Measurements from ENCODE around the genes ARHGEF1, ERFL and ZNF574.

DNA sequence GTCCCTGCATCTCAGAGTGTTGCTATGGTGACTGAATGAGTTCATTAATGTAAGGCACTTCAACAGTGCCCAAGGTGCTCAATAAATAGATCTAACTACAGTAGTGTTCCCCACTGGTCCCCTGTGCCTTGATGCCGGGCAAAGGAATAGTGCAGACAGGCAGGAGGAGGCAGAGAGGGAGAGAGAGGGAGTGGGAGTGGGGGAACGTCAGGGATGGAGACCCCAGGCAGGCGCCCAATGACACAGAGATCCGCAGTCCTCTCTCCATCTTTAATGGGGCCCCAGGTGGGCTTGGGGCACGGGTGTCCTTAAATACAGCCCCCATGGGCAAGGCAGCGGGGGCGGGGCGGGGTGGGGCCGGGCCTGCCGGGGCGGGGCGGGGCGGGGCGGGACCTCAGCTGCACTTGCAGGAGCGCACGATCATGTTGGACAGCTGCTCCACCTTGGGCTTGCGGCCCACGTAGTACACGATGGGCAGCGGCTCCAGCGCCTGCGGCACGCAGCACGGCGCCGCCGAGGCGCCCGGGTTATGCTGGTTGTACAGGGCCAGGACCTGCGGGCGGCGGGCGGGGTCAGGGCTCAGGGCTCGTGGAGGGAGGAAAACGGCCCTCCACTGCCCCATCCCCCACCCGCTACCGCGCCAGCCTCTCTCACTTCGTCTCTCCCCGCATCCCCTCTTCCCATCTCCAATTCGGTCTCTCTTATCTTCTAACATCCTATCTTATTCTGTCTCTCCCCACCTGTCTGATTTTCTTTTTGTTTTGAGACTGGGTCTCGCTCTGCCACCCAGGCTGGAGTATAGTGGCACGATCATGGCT lies 20.9 kb downstream of the CCDC97 start:
- PRO-cap, 8 experiments: peak in 2 of 8 experiments; most common minus-strand start position 652 of the sequence (in 1)

DNA sequence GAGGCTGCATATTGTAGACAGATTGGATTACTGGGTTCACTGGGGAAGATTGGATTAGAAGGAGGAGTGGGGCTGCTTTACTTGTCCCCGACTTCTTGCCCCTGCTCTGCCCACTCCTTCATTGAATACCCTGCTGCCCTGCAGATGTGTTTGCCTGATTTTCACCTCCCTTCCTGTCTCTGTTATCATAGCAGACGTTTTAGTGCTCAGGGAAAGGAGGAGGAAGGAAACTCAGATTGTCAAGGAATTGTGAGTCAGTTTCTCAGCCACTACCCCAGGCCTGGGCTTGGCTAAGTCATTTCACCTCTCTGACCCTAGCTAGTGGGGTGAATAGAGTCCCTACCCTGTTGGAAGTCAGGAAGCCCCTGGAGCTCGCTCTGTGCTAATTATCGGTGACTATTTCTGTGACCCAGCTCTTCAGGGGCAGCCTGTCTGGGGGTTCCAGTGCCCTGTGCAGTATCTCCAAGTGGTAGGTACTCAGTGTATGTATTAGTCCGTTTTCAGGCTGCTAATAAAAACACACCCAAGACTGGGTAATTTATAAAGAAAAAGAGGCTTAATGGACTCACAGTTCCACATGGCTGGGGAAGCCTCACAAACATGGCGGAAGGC lies 3.9 kb downstream of the BCKDHA start:
- PRO-cap, 8 experiments: no peak in any of the 8 experiments

GRCh38 chr19:41499611-41500349 lies 56.8 kb downstream of the ERICH4 start:
- PRO-cap, 8 experiments: no peak in any of the 8 experiments

- PRO-cap, 8 experiments: no peak in any of the 8 experiments
These were observed 58.8 kb downstream of the ERICH4 start for GRCh38 chr19:41501810-41502043.

- PRO-cap, 8 experiments: peak in 2 of 8 experiments; most common plus-strand start chr19:41531115 (in 1); most common minus-strand start chr19:41530878 (in 1)
These were observed 45.1 kb upstream of the CEACAM21 start for GRCh38 chr19:41530682-41531416.

- PRO-cap, 8 experiments: no peak in any of the 8 experiments
These were observed 40.8 kb upstream of the CEACAM21 start for GRCh38 chr19:41534846-41535816.

DNA sequence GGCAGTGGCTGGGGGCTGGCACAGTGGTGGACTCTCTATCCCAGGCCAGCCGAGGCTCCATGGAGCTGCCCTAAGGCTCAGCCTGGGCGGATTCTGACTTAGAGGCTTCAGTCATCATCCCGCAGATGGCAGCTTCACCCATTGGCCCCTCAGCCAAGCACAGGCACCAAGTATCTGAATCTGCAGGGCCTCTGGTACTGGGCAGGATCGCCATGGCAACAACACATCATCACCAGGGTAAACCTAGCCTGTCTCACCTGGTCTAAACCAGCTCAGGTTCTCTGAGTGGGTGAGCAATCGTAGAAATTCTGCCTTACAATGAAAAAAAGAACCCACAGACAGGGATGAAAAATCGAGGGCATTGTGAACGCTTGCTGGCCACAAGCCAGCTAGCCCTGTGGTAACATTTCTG lies 12.1 kb upstream of the CEACAM21 start:
- PRO-cap, 8 experiments: peak in 2 of 8 experiments; most common plus-strand start position 179 of the sequence (in 1); most common minus-strand start position 61 of the sequence (in 1)

DNA sequence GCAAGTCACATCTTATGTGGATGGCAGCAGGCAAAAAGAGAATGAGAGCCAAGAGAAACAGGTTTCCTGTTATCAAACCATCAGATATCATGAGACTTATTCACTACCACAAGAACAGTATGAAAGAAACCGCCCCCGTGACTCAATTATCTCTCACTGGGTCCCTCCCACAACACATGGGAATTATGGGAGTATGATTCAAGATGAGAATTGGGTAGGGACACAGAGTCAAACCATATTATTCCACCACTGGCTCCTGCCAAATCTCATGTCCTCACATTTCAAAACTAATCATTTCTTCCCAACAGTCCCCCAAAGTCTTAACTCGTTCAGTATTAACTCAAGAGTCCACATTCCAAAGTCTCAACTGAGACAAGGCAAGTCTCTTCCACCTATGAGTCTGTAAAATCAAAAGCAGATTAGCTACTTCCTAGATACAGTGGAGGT lies 24.8 kb downstream of the CEACAM7 start:
- PRO-cap, 8 experiments: no peak in any of the 8 experiments

DNA sequence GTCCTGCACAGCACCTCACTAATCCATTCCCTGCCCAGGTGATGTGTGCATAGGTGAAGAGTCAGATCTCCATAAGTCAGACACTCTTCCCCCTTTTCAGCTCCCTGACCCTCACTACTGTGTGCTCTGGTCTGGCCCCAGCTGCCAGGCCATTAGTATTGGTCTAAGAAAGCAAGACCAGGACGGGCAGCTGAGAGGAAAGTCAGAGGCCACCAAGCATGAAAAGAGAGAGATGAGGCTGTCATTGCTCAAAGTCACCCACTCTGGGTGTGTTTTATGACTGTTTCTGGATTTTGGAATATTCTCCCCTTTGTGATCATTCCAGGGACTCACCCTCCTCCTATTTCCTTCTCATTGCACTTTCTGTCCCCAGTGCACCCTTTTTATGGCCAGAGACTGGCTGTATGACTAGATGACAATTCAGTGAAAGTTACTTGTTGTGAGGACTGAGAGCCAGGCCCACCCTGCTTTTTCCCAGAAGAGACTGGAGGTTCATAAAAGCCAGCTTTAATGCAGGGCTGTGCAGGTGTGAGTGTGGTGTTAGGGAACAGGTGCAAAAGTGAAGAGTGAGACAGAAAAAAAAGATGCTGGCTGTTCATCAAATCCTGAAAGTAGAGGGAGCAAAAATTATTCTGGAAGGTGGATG lies 17.4 kb downstream of the CEACAM7 start:
- PRO-cap, 8 experiments: no peak in any of the 8 experiments

GRCh38 chr19:41734163-41735213 lies 20.8 kb upstream of the CEACAM6 start:
- PRO-cap, 8 experiments: no peak in any of the 8 experiments

GRCh38 chr19:41735214-41735718 lies 20.1 kb upstream of the CEACAM6 start:
- PRO-cap, 8 experiments: no peak in any of the 8 experiments

- PRO-cap, 8 experiments: no peak in any of the 8 experiments
These were observed 10.8 kb upstream of the CEACAM3 start for GRCh38 chr19:41785575-41785986.

DNA sequence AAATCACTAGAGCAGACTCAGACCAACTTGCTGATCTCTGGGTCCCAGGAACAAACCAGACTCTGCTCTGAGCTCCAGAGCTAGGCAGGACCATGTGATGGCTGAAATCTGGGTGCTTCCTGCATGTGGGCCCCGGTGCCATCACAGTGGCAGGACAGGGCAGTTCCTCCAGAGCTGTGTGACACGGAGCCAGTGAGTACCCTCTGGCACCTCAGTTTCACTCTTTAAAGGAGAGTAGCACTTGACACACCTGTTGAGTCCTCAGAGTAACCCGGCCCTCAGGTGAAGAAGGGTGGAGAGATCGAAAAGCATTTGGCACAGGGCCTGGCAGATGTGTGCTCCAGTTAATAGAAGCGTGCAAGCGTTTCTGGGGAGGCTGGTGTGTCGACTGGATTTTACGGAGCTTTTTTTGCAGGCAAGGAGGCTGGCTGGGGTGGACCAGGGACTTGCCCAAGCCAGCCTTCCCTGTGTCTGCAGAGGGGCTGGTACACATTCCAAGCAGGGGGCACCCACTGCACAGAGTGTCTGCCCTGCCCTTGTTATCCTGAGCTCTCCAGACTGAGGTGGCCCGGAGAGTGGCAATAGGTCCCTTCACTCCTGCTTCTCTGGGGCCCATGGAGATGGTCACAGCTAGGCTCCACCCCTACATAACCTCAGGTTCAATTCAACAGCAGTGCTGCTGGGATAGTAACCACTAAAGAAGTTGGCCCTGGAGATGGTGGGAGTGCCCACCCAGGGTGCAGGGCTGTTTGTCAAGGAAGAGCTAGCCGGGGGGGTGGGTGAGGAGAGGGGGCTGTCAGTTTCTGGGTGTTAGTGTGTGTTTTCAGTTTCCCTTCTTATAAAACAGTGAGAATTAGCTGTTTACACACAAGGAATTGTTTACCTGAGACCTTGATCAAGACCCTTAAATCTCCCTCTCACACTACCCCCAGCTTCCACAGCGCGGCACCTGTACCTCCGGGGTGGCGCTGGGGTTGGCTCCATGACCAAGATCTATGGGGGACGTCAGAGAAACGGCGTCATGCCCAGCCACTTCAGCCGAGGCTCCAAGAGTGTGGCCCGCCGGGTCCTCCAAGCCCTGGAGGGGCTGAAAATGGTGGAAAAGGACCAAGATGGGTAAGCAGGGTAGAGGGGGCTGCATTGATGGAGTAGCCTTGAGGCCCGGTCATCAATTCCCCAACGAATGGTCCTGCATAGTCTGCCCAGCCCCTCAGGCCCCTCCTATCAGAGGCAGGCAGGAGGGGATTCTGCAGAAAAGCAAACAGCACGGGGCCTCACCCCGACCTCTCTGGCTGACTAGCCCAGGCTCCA lies 8.5 kb downstream of the RPS19 start:
- PRO-cap, 8 experiments: no peak in any of the 8 experiments

- PRO-cap, 8 experiments: peak in 8 of 8 experiments; most common plus-strand start chr19:41883200 (in 5); most common minus-strand start chr19:41883111 (in 5)
These were observed at the start of gene ARHGEF1 for GRCh38 chr19:41882280-41883401. Gene ARHGEF1, plus strand, starts transcription at chr19:41883184.

DNA sequence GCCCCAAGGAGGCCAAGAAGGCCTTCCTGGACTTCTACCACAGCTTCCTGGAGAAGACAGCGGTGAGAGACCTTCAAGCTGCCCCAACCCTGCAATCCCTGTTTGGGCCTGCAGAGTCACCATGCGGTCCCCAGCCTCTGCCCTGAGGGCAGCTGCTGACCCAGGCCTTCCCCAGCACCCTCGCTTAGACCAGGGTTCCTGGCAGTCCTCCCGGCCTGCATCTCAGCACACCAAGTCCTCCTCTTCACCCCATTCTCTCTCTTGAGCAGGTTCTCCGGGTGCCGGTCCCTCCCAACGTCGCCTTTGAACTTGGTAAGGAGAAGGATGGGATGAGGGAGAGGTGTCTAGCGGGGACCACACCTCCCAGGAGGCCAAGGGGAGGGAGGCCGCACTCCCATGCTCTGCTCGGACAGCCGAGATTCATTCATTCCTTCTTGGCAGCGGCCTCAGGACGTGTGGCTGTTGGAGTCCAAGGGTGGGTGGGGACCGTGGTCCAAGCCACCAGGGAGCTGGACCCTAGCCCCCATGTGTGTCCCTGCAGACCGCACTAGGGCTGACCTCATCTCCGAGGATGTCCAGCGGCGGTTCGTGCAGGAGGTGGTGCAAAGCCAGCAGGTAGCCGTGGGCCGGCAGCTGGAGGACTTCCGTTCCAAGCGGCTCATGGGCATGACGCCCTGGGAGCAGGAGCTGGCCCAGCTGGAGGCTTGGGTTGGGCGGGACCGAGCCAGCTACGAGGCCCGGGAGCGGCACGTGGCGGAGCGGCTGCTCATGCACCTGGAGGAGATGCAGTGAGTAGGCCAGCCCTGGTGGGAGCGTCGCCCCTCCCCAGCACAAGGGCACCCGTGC lies 9.3 kb downstream of the ARHGEF1 start:
- PRO-cap, 8 experiments: peak in 5 of 8 experiments; most common plus-strand start position 259 of the sequence (in 2)

- PRO-cap, 8 experiments: peak in 3 of 8 experiments; most common plus-strand start chr19:41928087 (in 3); most common minus-strand start chr19:41928198 (in 1)
These were observed at the start of gene ERFL for GRCh38 chr19:41927699-41928689. Gene ERFL, minus strand, starts transcription at chr19:41928449.

DNA sequence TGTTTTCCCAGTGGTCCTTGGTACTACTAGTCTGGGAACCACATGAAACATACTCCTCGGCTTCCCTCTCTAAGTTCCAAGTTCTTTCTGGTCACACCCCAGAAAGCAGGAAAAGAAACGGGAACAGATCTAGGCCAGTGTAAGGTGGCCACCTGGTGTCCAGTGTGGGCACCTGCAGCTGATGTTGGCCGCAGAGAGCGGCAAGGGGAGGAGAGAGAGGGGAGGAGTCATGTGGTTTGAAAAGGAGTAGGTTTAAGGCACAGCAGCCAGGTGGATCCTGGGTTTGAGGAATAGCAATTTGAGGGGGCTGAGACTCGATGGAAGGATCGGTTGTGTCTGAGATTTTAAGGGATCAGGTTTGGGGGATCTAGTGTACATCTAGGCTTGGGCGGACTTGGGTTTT lies 1.3 kb downstream of the RABAC1 start:
- PRO-cap, 8 experiments: no peak in any of the 8 experiments

GRCh38 chr19:41958193-41959001 lies 724 bp downstream of the RABAC1 start:
- PRO-cap, 8 experiments: peak in 8 of 8 experiments; most common plus-strand start chr19:41958705 (in 4); most common minus-strand start chr19:41958377 (in 1)

DNA sequence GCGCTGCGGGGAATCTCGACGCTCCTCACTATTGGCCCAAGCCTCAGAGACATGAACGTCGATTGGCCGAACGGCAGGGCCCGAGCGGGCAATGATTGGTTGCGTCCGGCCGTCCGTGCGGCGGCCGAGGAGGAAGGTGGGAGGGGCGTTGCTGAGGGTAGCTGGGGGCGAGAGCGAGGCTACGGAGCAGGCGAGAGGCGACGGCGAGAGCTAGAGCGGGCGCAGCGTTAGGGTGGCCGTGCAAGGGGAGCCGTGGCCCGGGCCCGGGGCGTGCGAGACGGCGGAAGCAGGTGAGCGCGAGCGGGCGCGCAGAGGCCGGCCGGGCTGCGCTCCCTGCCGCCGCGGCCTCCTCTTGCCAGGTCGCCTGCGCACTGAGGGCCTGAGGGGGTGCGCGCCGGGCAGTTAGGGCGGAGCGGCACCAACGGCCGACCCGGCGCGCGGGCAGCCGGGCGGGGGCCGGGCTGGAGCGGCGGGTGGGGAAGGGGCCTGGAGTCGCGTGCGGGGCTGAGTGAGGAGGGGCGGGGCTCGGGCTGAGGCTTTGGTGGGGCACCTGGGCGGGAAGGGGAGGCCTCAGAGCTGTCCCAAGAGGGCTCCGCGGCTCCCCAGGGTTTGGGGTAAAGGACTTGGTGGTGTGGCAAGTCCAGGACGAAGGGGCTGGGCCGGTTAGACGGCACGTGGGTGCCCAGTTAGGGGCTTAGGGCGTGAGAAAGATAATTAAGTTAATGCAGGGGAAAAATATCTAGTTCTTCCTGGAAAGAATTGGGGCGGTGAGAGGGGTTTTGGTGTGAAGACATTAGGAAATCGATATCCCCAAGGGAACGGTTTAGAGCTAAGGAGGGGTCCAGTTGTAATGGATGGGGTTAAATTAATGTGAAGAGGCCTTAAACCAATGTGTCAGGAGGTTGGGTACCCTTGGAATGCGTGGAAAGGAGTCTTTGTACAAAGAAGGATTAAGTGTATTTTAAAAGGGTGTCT lies at the start of gene ZNF574:
Gene ZNF574, plus strand, starts transcription at position 170 of the 975 bp plus-strand sequence.
- PRO-cap, 8 experiments: peak in 8 of 8 experiments; most common plus-strand start position 275 of the sequence (in 8); most common minus-strand start position 349 of the sequence (in 1)

DNA sequence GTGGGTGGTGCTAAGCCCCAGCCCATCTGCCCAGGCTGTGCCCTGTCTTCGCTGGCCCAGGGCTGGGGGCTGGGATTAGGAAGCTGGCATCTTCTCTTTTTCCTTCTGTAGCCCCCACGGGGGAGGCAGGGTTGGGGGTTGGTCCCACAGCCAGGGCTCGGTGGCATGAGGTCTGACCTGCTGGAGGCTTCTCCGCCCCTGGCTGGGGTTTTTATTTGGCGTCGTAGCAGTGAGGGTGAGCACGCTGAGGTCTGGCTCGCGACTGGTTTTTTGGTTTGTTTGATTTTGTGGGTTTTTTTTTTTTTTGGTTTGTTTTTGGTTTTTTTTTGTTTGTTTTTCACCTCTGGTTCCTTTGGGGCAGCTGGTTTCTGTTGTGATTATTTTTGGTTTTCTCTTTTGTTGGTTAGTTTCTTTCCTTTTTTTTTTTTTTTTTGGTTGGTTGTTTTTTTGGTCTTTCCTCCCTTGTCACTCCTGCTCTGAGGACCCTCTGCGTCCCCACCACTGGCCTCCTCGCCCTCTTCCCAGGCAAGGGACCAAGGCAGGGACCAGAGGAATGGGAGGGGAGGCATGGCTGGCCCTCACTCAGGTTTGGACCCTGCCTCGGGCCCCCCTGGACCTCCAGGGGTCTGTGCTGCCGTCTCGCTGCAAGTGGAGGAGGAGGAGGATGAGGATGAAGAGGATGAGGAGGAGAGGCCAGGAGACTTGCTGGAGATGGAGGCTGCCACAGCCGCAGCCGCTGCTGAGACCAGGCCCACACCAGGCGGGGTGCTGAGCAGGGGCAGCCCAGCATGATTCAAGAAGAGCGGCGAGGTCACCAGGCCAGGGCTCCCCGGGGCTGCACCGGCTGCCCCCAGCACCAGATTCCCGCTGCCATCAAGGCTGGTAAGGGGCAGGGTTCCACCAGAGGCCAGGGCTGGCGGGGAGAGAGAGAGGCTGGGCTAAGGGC lies 15.0 kb downstream of the ZNF574 start:
- PRO-cap, 8 experiments: no peak in any of the 8 experiments

Measured in peripheral blood mononuclear cell (primary cell).